Mononuclear cell (primary cell): ENCODE results near the genes PPP6R1, RPL28, ZNF524 and ZNF865.

GRCh38 chr19:55110995-55112180, 6.0 kb downstream of the PPP1R12C start:
- RRBS = 90% methylated on average over 4 of the region's 30 CpGs

DNA sequence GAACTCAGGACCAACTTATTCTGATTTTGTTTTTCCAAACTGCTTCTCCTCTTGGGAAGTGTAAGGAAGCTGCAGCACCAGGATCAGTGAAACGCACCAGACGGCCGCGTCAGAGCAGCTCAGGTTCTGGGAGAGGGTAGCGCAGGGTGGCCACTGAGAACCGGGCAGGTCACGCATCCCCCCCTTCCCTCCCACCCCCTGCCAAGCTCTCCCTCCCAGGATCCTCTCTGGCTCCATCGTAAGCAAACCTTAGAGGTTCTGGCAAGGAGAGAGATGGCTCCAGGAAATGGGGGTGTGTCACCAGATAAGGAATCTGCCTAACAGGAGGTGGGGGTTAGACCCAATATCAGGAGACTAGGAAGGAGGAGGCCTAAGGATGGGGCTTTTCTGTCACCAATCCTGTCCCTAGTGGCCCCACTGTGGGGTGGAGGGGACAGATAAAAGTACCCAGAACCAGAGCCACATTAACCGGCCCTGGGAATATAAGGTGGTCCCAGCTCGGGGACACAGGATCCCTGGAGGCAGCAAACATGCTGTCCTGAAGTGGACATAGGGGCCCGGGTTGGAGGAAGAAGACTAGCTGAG, 2.0 kb downstream of the PPP1R12C start:
- RRBS = 86% methylated on average over 3 of the region's 11 CpGs

GRCh38 chr19:55156175-55157331, 979 bp downstream of the TNNI3 start:
- RRBS = 6% methylated on average over 2 of the region's 68 CpGs

- RRBS = no CpG with 5 or more reads among the region's 24 CpGs
Observed at GRCh38 chr19:55251101-55252108, 7.4 kb downstream of the PPP6R1 start.

DNA sequence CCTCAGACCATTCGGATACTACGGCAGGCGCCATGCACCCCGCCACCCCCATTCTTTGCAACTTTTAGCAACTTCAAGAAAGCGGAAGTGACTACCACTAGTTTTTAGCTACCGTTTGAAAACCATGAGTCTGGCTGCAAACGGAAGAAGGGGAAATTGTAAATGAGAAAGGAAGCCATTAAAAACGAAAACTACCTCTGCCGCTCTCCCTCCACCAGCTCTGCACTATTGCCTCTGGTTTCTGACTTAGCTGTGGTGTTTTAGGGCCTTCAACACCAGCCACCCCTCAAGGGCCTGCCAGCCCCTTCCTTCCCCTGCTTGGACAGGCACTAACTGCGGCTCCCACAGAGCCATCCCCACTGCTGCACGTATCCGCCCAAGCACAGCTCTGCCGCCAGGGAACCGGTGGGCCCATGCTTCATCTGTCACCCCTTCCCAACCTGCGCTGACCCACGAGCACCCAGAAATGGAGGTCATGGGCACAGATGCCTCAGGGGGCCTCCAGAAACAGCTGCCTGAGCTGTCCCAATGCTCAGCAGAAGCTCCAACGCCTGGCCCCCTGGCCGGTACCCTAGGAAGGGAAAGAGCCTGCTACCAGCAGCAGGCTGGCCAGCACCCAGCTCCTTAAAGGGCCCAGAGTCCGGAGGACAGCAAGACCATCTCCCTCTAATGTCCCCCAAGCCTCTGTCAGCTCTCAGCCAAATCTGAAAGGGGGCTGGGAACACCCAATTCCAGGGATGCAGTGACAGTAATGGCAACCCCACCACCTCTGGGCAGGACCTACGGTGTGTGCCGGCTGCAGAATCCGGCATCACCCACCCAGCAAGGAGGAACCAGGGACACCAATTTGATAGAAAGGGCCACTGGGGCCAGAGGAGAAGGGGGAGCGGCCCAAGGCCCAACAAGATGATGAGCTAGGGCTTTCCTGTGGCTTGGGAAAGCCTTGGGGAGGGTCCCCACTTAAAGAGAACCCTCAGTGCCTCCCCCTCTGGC, 4.4 kb downstream of the PPP6R1 start:
- RRBS = 4% methylated on average over 3 of the region's 23 CpGs

DNA sequence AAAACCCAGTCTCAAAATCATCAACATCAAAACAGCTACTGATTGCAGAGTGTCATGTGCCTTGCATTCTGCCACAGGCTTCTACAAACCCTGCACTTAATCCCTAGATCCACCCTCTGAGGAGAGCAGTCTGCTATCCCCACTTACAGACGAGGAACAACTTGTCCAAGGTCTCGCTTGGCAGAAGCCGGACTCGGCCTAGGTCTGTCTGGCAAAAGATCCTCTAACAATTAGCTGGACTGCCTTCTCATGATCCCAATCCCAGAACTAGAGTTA, 2.1 kb downstream of the PPP6R1 start:
- RRBS = no CpG with 5 or more reads among the region's 4 CpGs

- RRBS = 1% methylated on average over 30 of the region's 76 CpGs
Observed at GRCh38 chr19:55258821-55259556, at the start of gene PPP6R1. Gene PPP6R1 (minus strand): TSS chr19:55259017.

DNA sequence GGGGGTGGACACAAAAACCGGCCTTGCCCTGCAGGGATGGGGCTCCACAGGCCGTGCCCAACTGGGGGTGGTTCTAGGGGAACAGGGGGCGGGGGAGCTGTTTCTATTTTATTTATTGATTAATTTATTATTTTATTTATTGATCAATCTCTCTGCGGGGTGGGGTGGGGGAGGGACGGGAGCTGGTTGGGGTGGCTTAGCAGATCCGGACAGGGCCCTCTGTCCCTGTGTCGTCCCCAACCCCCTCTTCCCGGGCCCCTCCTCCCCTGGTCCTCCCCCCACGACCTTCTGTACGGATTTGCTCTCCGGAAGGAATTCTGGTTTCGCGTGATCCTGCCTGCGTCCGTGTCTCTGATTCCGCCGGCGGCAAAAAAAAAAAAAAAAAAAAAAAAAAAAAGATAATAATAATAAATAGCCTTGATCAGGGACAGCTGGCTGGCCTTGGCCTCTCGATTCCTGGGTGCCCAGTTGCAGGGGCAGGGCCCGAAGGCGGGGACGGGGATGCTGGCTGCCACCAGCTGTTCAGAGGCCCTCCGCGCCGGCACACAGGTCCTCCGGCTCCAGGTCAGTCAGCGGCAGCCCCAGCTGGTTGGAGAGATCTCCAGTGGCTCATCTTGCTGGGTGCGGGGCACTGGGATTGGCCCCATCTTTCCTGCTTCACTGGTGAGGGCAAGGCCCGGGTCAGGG, 12.8 kb downstream of the TMEM150B start:
- RRBS = 95% methylated on average over 11 of the region's 29 CpGs

GRCh38 chr19:55340569-55341666, 1.2 kb downstream of the KMT5C start:
- RRBS = 0% methylated on average over 2 of the region's 49 CpGs

DNA sequence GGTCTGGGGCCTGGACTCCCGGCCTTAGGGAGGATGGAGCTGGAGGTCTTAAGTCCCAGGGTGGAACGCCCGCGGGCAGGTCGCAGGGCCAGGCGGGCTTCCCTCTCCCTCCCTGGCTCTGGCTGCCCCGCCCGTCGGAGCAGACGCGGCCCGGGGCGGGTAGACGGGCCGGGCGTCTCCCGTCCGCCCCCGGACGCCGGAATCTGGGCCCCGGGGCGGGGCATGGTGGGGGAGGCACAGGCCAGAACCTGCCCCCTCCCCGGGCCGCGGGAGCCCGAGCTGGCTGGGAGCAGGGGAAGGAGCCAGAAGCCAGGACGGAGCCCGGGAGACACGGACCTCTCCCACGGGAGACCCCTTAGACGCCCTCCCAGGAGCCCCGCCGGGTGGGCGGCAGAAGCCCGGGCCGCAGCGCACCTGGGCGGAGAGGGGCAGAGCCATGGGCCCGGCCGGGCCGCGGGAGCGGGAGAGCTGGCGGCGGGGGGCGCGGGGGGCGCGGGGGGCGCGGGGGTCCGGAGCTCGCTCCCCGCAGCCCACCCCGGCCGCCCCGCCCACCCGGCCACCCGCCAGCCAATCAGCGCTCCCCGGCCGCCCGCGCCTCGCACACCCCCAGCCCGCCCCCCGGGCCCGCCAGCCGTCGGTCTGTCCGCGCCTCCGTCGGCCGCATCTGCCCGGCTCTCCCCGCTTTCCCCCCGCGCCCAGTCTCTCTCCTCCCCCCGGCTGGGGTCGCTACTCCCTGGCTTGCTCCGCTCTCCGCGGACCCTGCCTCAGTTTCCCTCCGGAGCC, 928 bp downstream of the IL11 start:
- RRBS = 4% methylated on average over 57 of the region's 86 CpGs

DNA sequence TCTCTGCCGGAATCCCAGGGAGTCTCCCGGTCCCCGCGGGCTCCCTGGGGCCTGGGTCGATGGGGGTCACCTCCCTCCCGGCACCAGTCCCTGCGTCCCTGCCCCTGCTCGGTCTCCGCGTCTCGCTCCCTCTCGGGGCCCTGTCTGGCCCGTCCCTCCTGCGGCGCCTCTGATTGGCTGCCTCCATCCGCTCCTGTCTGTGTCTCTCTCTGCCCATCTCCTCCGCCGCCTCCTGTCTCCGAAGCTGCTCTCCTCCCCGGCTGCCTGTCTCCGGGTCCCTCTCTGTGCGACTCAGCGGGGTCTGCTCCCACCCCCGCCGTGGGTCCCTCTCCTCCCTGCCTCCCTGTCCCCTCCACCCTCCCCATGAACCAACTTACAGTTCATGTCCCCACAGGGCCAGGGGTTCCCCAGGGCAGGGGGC, 326 bp downstream of the IL11 start:
- RRBS = 2% methylated on average over 5 of the region's 25 CpGs

- RRBS = 2% methylated on average over 16 of the region's 75 CpGs
Observed at GRCh38 chr19:55385241-55386158, at the start of gene RPL28. Gene RPL28 (plus strand): TSS chr19:55385932.

- RRBS = no CpG with 5 or more reads among the region's 12 CpGs
Observed at GRCh38 chr19:55472328-55472951, 4.0 kb upstream of the ZNF628 start.

- RRBS = no CpG with 5 or more reads among the region's 31 CpGs
Observed at GRCh38 chr19:55486848-55488155, 934 bp upstream of the SSC5D start.

- RRBS = 6% methylated on average over 13 of the region's 22 CpGs
Observed at GRCh38 chr19:55579815-55580686, 597 bp downstream of the ZNF579 start.

- RRBS = 2% methylated on average over 61 of the region's 112 CpGs
Observed at GRCh38 chr19:55599863-55601042, at the start of gene ZNF524. Gene ZNF524 (plus strand): TSS chr19:55600288.

- RRBS = 2% methylated on average over 33 of the region's 76 CpGs
Observed at GRCh38 chr19:55604975-55605860, at the start of gene ZNF865. Gene ZNF865 (plus strand): TSS chr19:55605647.

GRCh38 chr19:55607075-55607542, 1.7 kb downstream of the ZNF865 start:
- RRBS = no CpG with 5 or more reads among the region's 6 CpGs

DNA sequence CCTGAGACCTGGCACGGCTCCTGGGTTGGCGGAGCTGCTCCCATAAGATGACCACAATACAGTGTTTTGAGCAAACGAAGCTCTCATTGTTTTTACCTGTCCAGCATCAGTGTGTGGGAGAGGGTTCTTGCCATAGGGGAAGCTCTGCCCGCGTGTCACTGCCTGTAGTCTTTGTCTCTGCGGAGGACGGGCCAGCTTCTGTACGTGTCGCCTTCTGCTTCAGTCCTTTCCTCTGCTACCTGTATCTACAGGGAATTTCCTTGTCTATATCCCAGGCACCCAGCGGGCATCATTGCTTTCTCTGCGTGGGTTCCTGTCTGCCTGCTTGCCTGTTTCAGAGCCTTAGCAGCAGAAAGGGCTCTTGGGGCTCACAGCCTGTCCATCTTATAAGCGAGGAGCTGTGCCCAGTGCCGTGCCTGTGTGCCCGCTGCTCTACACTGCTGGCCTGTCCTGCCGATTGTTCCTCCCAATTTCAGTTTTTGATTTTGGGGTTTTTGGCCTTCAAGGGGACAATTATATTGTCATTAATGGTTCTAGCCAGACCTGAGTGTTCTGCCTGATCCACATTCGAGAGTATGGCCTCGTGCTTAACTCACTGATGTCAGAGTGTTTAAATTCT, 2.5 kb downstream of the U2AF2 start:
- RRBS = no CpG with 5 or more reads among the region's 17 CpGs

DNA sequence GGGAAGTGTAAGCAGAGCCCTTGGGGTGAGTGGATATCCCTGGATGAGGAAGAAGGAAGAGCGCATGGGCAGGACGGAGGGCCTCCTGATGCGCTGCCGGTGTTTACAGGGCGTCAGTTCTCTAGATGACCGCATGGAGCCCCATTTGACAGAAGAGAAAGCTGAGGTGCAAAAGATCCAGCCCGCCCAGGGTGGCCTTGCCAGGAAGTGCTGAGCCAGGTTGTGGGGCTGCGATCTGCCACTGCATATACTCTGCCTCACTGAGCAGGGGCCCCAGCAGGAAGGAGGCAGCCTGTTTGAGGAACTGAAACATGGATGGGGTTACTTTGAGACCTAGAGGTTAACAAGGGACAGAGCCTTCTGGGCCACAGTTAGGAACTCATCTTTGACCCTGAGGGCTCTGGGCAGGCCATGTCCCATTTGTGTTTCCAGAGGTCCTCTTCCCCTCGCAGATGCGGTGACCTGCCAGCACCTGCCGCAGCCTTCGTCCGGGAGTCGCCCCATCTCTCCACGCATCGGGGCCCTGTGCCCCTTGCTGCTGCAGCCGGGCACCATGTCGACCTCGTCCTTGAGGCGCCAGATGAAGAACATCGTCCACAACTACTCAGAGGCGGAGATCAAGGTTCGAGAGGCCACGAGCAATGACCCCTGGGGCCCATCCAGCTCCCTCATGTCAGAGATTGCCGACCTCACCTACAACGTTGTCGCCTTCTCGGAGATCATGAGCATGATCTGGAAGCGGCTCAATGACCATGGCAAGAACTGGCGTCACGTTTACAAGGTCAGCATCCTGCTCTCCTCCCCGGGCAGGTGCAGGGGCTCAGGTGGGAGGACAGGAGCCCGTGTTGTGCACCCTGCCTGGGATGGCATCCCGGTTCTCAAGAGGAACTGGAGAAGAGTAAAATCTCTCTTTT, 3.3 kb downstream of the EPN1 start:
- RRBS = 94% methylated on average over 8 of the region's 34 CpGs